HepG2 (cell line): ENCODE measurements around a stretch of chr13.

DNA sequence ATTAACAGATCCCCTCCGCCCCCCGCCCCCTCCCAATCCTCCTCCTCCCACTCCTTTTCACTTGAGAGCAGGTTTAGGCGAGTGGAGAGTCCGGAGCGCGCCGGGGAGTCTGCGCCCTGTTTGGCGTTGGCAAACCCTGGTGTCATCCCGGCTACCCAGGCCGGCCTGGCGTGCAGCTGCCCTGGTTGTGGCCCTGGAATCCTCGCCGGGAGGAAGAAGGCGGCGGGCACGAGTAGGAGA is 1.1 kb upstream of the SOX21 start:
- RRBS, 2 experiments = 27 to 29% methylated on average over 8 of the region's 17 CpGs
CAGE:
- cytosol, long polyA minus RNA = no peak
- cytosol, long polyA plus RNA = no peak
- long polyA plus RNA = no peak
- nucleus, long polyA minus RNA = no peak
- nucleus, long polyA plus RNA = no peak

- RRBS, 2 experiments = no CpG with 5 or more reads among the region's 1 CpG
CAGE:
- cytosol, long polyA minus RNA = no peak
- cytosol, long polyA plus RNA = no peak
- long polyA plus RNA = no peak
- nucleus, long polyA minus RNA = no peak
- nucleus, long polyA plus RNA = no peak
These were observed 74.3 kb downstream of the ABCC4 start for GRCh38 chr13:95227010-95227209.

GRCh38 chr13:95301998-95302389 is 743 bp upstream of the ABCC4 start:
- RRBS, 2 experiments = no CpG with 5 or more reads among the region's 12 CpGs
CAGE:
- cytosol, long polyA minus RNA = no peak
- cytosol, long polyA plus RNA = no peak
- long polyA plus RNA = no peak
- nucleus, long polyA minus RNA = no peak
- nucleus, long polyA plus RNA = no peak

DNA sequence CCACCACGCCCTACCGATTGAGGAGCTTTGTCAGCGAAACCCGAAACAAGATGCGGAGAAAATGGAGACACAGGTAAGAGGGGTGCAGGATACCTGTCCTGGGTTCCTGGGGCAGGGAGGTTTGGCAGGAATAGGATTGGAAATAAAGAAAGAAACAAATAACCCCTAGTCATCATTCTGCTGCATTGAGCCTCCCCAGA is 38.9 kb upstream of the ABCC4 start:
- RRBS, 2 experiments = no CpG with 5 or more reads among the region's 5 CpGs
CAGE:
- cytosol, long polyA minus RNA = no peak
- cytosol, long polyA plus RNA = no peak
- long polyA plus RNA = no peak
- nucleus, long polyA minus RNA = no peak
- nucleus, long polyA plus RNA = no peak

GRCh38 chr13:95605187-95605871 is 39.2 kb downstream of the DZIP1 start:
- RRBS, 2 experiments = no CpG with 5 or more reads among the region's 3 CpGs
CAGE:
- cytosol, long polyA minus RNA = no peak
- cytosol, long polyA plus RNA = no peak
- long polyA plus RNA = no peak
- nucleus, long polyA minus RNA = no peak
- nucleus, long polyA plus RNA = no peak

DNA sequence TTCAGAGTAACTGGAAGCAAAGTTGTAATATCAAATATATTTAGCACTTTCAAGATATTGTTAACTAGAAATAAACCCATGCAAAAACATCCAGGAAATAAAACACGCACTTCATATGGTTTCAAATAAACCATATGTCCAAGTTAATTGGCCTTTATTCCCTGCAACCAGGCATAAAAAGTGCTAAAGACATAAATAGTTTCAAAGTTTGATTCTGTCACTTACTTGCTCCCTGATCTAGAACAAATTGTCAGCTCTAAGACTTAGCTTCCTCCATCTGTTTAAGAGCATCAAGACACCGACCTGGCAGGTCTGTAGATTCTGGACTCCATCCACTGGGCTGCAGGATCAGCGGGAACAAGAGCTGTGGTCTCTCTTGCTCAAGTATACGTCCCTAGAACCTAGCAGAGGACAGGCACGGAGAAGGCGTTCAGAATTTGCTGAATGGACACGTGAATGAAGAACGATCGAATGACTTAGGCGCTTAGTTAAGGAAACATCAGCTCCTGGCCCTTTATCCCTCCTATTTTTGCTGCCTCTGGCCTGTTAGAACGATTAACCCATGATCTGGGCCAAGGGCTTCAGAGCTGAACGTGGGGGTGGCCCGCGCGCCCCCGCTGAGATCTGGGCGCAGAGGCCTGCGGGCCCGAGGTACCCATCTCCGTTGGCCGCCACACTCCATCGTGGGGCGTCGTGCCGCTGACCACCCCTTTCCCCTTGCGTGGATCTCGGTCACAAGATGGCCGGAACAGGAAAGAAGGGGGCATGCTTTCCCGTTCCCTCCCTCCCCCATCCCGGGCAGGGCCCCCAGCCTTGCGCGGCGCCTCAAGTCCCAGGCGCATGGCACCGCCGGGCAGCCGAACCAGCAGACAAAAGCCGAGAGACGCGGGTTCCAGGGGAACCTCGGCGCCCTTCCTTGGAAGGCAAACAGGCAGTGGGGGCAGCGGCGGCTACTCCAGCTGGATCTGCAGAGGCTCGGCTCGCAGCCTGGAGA is 911 bp downstream of the DZIP1 start:
- RRBS, 2 experiments = 2% methylated on average over 7 to 8 of the region's 46 CpGs
CAGE:
- cytosol, long polyA minus RNA = no peak
- cytosol, long polyA plus RNA = no peak
- long polyA plus RNA = no peak
- nucleus, long polyA minus RNA = no peak
- nucleus, long polyA plus RNA = no peak

DNA sequence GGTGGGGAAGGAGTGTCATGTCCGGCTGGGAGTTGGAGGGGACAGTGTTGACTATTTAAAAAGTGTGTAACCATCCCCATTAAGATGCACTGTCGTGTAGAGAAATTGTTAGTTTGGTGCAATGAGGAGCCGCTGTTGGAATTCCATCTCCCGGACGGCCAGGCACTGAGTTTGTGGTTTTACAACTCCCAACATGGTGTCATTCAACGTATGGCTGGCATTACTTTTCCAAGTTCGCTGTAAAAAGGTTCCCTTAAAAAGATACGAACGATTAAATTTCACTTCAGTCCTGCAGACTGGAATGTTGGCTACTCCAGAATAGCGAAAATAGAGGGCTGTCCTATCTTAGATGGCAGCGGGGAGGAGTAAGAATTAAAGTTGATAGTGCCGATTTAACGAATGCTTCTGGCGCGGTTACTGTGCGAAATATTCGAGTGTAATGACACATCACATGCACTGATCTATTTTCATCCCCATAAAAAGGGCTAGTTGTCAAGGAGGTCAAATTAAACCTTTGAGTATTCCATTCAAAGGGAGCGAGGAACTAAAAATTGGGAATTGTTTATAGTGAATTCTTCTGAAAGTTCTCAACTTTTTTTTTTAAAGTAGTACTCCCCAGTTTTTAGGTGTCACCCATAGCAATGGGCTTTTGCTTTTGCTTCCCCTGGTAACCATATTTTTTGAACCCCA is 982 bp downstream of the DNAJC3 start:
- RRBS, 2 experiments = no CpG with 5 or more reads among the region's 18 CpGs
CAGE:
- cytosol, long polyA minus RNA = no peak
- cytosol, long polyA plus RNA = no peak
- long polyA plus RNA = no peak
- nucleus, long polyA minus RNA = no peak
- nucleus, long polyA plus RNA = no peak

DNA sequence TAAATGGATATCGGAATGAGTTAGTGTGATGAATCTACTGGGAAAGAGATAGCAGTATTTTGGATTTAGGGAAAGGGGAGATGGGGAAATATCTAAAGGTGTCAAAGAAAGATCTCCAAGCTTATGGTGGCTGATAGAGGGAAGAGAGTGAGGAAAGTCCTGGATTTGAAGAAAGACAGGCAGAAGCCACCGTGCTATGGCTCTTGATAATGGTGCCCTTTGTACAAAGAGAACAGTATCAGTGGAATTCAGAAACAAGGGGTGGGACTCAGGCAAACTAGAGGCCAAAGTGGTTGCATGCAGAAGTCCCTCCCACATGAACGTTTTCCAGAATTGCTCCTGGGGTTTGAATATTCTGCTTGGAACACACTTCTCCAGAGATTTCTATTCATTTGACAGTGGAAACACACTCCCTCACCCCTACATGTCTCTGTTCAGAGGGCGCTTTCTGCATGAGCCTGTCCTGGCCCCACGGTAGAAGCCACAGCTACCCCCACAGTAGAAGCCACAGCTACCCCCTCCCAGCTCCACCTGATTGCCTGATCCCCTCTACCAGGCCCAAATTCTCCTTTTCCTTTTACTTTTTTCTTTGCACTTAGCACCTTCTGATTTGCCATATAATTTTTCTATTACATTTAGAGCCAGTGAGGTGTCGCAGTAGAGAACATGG is 10.1 kb upstream of the MBNL2 start:
- RRBS, 2 experiments = no CpG with 5 or more reads among the region's 6 CpGs
CAGE:
- cytosol, long polyA minus RNA = no peak
- cytosol, long polyA plus RNA = no peak
- long polyA plus RNA = no peak
- nucleus, long polyA minus RNA = no peak
- nucleus, long polyA plus RNA = no peak

DNA sequence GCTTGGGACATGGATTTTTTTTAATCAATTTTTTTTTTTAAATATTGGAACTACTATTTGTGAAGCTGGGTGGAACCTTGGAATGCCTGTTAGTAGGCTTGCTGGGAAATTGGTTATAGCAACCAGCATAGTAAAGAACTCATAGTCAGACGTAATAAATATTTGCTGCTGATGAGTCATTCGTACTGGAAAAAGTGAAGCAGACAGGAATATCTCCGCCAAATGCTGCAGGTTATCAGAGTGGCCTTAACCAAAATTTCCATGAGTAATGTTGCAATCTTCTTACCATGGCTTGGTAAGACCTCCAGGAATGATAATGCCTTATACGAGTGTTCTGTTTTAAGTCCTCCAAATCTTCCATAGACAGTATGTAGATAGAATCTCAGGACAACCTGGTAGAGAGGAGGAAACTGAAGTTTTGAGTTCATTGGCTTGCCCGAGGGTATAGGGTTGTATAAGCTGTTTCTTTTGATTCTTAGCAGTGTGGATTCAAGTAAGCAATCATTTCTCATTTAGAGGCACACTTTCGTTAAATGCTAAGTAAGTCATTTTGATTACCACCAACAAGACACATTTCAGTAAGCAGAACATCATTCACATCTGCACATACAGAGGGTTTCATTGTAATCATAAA is 34.3 kb downstream of the MBNL2 start:
- RRBS, 2 experiments = no CpG with 5 or more reads among the region's 6 CpGs
CAGE:
- cytosol, long polyA minus RNA = no peak
- cytosol, long polyA plus RNA = no peak
- long polyA plus RNA = no peak
- nucleus, long polyA minus RNA = no peak
- nucleus, long polyA plus RNA = no peak

DNA sequence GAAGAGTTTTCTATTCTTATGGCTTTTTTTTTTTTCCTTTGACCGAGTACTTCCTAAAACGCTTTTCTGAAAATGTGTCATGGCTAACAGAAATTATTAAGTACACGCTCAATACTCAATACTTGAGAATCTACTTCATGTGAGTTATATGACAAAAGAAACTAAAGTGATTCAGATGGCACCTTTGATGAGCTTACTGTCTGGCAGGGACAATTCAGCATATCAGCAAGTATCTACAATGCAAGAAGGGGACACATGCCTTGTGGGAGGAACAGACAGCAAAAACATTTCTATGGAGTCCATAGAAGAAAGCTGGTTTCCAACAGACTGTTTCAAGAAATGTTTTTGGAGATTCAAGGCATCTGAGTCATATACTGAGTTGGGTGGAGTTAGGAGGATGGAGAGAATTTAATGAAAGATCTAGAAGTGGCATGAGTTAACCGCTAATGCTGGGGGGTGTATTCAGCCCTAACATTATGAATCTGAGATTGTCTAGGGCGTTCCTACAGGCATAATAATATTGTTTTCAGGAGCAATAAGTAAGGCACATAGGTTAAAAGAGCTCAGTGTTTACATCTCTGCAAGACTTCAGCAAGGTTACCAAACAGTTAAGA is 54.8 kb downstream of the MBNL2 start:
- RRBS, 2 experiments = no CpG with 5 or more reads among the region's 5 CpGs
CAGE:
- cytosol, long polyA minus RNA = no peak
- cytosol, long polyA plus RNA = no peak
- long polyA plus RNA = no peak
- nucleus, long polyA minus RNA = no peak
- nucleus, long polyA plus RNA = no peak

GRCh38 chr13:97338374-97339085 is 95.4 kb upstream of the RAP2A start:
- RRBS, 2 experiments = no CpG with 5 or more reads among the region's 18 CpGs
CAGE:
- cytosol, long polyA minus RNA = no peak
- cytosol, long polyA plus RNA = no peak
- long polyA plus RNA = no peak
- nucleus, long polyA minus RNA = no peak
- nucleus, long polyA plus RNA = no peak

GRCh38 chr13:97339086-97340023 is 94.6 kb upstream of the RAP2A start:
- RRBS, 2 experiments = no CpG with 5 or more reads among the region's 21 CpGs
CAGE:
- cytosol, long polyA minus RNA = no peak
- cytosol, long polyA plus RNA = no peak
- long polyA plus RNA = no peak
- nucleus, long polyA minus RNA = no peak
- nucleus, long polyA plus RNA = no peak

DNA sequence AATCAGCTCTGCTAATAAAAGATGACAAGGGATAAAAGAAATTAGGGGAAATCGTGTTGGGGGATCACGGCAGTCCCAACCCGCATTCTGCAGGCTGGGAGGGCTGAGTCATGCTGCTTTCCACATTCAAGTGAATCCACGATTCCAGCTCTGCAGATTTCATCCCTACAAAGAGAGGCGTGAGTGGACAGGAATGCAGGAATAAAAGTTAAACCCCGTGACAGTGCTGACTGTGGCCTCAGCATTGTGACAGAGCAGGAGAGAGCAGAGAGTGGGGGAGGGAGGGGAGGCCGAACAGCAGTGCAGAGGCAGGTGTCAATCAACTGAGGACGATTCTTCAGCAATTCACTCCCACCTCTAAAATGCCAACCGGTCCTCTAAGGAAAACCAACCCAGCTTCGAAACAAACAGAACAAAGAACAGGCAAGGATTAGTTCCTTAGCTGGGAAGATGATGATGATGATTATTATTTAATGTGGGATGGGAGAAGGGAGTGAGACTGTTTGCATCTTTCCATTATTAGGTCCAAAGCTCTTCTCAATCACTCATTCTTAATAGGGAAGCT is 66.4 kb upstream of the RAP2A start:
- RRBS, 2 experiments = no CpG with 5 or more reads among the region's 10 CpGs
CAGE:
- cytosol, long polyA minus RNA = no peak
- cytosol, long polyA plus RNA = no peak
- long polyA plus RNA = no peak
- nucleus, long polyA minus RNA = no peak
- nucleus, long polyA plus RNA = no peak

GRCh38 chr13:97414332-97414741 is 19.6 kb upstream of the RAP2A start:
- RRBS, 2 experiments = no CpG with 5 or more reads among the region's 4 CpGs
CAGE:
- cytosol, long polyA minus RNA = no peak
- cytosol, long polyA plus RNA = no peak
- long polyA plus RNA = no peak
- nucleus, long polyA minus RNA = no peak
- nucleus, long polyA plus RNA = no peak

DNA sequence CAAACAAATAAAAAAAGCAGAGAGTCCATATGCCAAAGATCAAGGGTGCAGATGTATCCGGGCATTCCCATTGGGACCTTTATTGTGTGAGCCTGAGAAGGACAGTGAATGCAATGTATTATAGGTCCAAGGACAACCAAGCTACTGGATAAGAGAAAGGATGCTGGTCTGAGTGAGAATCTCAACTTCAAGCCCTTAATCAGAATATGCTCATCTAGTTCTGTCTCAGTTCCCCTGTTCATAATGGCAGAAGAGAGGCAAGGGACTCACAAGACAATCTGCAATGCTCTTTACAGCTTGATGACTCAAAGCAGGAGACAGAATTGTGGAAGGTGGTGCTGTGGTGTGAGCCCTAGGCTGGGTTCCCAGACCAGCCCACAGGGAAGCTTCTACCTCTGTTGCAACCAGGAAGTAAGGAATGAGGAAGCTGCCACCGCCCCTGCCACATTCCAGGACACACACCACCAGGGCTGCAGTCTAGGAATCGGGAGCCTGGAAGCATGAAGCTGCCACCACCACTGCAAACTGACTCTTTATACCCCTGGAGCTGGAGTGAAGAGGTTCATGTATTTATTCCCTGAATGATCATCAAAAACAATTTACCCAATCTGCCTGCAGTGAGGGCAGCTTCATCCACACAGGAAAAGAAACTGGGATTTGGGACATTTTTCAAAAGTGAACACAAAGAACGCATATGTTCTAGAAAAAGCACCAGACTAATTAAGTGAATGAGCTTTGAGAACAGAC is 133.9 kb downstream of the RAP2A start:
- RRBS, 2 experiments = no CpG with 5 or more reads among the region's 4 CpGs
CAGE:
- cytosol, long polyA minus RNA = no peak
- cytosol, long polyA plus RNA = no peak
- long polyA plus RNA = no peak
- nucleus, long polyA minus RNA = no peak
- nucleus, long polyA plus RNA = no peak

DNA sequence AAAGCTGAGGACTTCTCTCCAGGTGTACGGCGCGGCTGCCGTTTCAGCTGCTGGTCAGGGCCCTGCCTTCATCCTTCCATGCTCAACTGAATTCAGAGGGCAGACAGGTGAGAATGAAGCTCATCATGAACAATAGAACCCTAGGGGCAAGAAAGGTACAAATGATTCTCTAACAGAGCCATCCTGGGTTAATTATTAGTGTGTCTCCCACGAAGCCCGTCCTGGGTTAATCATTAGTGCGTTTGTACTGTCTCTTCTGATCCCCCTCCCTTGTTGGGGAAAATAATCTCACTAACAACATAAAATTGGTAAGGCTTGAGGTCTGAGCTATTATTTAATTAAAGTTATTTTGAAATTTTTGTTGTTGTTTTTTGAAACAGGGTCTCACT is 80.1 kb downstream of the IPO5 start:
- RRBS, 2 experiments = no CpG with 5 or more reads among the region's 7 CpGs
CAGE:
- cytosol, long polyA minus RNA = no peak
- cytosol, long polyA plus RNA = no peak
- long polyA plus RNA = no peak
- nucleus, long polyA minus RNA = no peak
- nucleus, long polyA plus RNA = no peak

DNA sequence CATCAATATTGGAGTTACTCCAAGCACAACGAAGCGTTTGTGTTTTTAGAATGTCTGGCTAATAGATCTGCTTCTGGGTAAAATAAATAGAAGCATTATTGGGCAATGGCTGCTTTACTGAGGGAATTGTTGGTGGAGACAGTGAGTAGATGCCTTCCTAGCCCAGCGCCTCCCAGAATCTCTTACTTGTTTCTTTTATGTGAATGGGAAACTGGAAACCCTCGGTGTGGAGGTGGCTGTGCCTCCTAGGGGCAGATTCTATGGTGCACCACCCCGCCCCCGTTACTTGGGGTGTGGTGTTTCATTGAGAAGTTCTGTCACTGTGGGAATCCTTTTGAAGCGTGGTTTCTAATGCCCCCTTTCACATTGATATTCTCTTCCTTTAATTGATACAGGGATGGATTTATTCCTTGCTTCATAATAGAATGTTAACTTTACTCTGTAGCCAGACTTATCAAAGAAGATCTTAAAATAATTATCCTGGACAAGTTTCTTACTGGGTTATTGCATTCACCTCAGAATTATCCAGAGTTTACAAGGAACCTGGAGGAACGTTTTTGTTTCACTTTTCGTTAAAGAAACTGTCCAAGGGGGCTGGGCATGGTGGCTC is 2.2 kb downstream of the FARP1 start:
- RRBS, 2 experiments = no CpG with 5 or more reads among the region's 9 CpGs
CAGE:
- cytosol, long polyA minus RNA = no peak
- cytosol, long polyA plus RNA = no peak
- long polyA plus RNA = no peak
- nucleus, long polyA minus RNA = no peak
- nucleus, long polyA plus RNA = no peak

DNA sequence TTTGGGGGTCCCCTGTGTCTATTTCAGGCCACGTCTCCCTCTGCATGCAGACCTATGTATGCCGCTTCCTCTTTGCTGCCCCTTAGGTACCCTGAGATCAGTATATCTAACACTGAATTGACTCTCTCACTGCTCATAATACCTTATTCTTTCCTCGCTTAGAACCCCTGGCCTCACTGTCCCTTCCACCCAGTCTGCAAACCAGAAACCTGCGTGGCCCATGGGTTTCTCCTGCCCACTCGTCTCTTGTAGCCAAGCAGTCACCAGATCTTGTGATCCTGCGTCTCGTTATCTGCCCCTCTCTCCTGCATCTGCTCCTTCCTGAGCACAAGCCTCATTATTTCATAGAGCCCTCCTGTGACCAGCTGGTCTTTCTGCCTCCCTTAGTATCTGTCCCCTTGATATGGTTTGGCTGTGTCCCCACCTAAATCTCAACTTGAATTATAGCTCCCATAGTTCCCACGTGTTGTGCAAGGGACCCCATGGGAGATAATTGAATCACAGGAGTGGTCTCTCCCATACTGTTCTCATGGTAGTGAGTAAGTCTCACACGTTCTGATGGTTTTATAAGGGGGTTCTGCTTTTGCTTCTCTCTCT is 109.0 kb upstream of the RNF113B start:
- RRBS, 2 experiments = no CpG with 5 or more reads among the region's 9 CpGs
CAGE:
- cytosol, long polyA minus RNA = no peak
- cytosol, long polyA plus RNA = no peak
- long polyA plus RNA = no peak
- nucleus, long polyA minus RNA = no peak
- nucleus, long polyA plus RNA = no peak

DNA sequence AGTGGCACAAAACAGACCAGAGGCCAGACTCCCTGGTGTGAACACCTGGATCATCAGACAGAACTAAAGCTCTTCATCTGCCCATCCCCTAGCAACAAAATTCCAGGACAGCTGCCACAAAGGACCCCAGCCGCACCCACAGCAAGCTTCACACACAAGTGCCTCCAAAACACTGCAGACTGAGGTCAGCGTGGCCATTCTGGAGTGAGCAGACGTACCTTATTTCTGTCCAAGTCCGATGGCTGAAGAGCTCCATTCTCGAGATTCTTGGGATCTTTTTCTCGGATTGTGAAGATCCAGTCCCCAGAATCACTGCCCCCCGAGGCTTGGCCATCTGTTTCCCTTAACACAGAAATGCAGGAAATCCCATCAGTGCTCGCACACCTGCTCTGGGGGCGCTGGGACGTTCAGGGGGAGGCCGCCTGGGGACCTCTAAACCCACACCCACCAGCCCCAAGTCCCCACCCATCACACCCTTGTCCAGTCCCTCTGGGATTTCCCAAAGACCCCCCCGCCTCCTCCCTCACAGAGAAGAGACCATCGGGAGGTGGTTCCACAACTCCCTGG is 115.3 kb downstream of the STK24 start:
- RRBS, 2 experiments = no CpG with 5 or more reads among the region's 13 CpGs
CAGE:
- cytosol, long polyA minus RNA = no peak
- cytosol, long polyA plus RNA = no peak
- long polyA plus RNA = no peak
- nucleus, long polyA minus RNA = no peak
- nucleus, long polyA plus RNA = no peak

GRCh38 chr13:98483855-98484347 is 93.0 kb downstream of the STK24 start:
- RRBS, 2 experiments = no CpG with 5 or more reads among the region's 10 CpGs
CAGE:
- cytosol, long polyA minus RNA = no peak
- cytosol, long polyA plus RNA = no peak
- long polyA plus RNA = no peak
- nucleus, long polyA minus RNA = no peak
- nucleus, long polyA plus RNA = no peak